GM23338 (cell line): ENCODE data around the gene ADAMTS9.

- PRO-cap: no peak
- RAMPAGE, long total RNA: no peak
Observed at GRCh38 chr3:64642283-64642892, 45.4 kb downstream of the ADAMTS9 start.

DNA sequence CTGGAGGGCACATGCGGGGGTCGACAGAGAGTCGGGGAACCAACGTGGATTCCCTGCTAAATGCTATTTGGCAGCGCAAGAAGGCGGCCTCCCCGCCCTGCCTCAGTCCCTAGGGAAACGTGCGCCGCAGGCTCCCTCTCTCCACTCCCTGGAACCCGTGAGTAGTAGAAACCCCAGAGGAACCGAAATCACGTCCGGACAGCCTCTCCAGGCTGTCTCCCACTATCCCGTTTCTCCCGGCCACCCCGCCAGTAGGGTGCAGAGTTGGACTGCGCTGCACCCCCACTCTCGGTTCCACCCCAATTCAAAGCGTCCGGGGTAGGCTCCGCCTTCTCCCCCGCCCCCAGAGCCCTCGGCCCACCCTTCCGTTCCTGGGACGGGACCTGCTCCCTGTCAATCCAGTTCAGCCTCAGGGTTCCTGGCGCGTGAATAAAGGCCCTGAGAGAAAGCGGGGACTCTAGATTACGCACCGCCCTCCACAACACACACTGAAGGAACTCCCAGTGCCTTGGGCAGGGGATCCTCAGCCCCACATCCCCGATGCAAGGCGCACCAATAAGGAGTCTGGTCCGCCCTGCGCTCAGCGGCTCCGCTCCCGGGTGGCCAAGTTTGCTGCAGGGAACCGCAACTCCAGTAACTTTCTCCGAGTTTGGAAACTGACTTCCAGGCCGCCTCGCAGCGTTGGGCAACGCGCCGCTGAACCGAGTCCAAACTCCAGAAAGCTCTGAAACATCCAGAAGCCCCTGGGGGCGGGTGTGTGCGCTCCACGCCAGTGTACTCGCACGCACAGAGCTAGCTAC lies 2.0 kb downstream of the ADAMTS9 start:
- PRO-cap: bidirectional peak, plus-strand start at position 460 of the sequence, minus-strand start at position 273 of the sequence
- RAMPAGE, long total RNA: no peak

- PRO-cap: bidirectional peak, plus-strand start at chr3:64687934, minus-strand start at chr3:64687823; bidirectional peak, plus-strand start at chr3:64688188, minus-strand start at chr3:64688000
- RAMPAGE, long total RNA: no peak
Observed at GRCh38 chr3:64687289-64688533, at the start of gene ADAMTS9. Gene ADAMTS9 (minus strand): TSS chr3:64688000.

GRCh38 chr3:64813524-64814188 lies 125.9 kb upstream of the ADAMTS9 start:
- PRO-cap: no peak
- RAMPAGE, long total RNA: no peak

DNA sequence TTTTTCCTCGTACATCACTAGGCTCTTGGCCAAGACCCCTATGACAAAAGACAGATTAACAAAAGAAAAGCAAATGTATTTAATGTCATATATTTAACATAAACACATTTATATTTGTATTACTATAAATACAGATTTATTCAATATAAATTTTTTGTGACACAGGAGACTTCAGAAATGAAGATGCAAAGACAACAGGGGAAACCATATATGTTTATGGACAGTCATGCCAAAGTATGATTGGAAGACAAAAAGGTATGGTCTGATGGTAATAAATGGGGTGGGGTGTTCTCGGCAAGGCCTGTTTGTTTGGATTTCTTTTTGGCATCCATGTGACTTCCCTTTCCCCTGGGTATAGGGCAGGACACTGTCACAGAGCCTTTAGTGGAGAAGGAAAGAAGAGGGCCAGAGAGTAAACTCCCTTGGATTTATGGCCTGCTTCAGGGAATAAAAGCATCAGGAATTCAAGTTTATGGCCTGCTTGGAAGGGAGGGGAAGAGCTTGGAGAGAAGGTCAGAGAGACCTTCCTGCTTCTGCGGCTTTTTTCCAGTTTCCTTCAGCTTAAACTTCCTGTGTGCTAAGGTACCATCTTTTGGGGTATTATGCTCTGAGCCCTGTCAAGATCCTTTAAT lies 179.3 kb upstream of the ADAMTS9 start:
- PRO-cap: no peak
- RAMPAGE, long total RNA: no peak

DNA sequence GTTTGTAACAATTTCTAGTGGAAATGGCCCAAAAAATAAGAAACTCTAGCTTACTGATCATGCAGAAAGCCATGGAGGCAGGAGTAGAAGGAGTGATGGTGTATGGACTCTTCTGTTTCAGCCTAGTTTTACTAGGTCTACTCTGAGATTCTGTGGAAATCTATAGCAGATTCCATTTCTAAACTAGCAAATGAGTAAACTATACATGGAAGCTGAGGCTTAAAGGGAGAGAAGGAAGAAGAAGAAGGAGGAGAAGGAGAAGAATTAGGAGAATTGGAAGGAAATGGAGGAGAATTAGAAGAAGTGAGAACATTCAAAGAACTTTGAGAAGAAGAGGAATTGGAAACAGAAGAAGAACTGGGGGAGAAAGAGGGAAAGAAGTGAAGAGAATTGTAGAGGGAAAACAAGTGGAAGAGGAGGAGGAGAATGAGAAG lies 195.6 kb upstream of the ADAMTS9 start:
- PRO-cap: no peak
- RAMPAGE, long total RNA: no peak

GRCh38 chr3:64910086-64910600 lies 222.3 kb upstream of the ADAMTS9 start:
- PRO-cap: unidirectional peak, minus-strand start at chr3:64910252
- RAMPAGE, long total RNA: no peak

- PRO-cap: no peak
- RAMPAGE, long total RNA: no peak
Observed at GRCh38 chr3:64956882-64957446, 269.2 kb upstream of the ADAMTS9 start.

DNA sequence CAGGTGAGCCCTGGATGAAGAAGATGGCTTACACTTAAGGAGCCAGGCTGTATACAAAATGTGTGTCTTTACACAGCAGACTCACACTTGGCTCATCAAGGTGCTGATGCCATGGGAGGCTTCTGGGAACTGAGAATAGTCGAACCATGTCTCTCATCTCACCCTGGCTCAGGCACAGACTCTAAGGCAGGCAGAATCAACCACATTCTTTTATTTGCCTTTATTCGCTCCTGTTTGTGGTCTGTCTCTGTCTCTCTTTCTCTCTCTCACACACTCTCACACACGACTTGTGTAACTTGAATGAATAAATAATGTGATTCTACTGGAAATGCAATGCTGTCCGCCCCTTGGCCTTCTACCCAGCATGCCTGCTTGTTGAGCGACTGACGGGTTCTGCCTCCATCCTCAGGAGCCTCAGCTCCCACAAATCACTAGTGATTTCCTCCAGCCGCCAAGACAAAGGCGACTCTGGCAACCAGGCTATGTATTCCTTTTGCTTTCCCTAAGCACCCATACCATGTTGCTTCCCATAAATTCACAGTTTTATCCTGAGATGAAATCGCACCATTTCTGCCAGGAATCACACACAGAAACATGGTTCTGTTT lies 460.9 kb downstream of the MAGI1 start:
- PRO-cap: no peak
- RAMPAGE, long total RNA: no peak

- PRO-cap: bidirectional peak, plus-strand start at chr3:65597555, minus-strand start at chr3:65597909; bidirectional peak, plus-strand start at chr3:65598339, minus-strand start at chr3:65598243
- RAMPAGE, long total RNA: no peak
Observed at GRCh38 chr3:65597763-65598594, 440.7 kb downstream of the MAGI1 start.

- PRO-cap: no peak
- RAMPAGE, long total RNA: no peak
Observed at GRCh38 chr3:65880727-65881363, 157.9 kb downstream of the MAGI1 start.

- PRO-cap: bidirectional peak, plus-strand start at chr3:65902352, minus-strand start at chr3:65902348; bidirectional peak, plus-strand start at chr3:65902548, minus-strand start at chr3:65902446; bidirectional peak, plus-strand start at chr3:65902766, minus-strand start at chr3:65902668
- RAMPAGE, long total RNA: no peak
Observed at GRCh38 chr3:65902092-65903062, 136.3 kb downstream of the MAGI1 start.

DNA sequence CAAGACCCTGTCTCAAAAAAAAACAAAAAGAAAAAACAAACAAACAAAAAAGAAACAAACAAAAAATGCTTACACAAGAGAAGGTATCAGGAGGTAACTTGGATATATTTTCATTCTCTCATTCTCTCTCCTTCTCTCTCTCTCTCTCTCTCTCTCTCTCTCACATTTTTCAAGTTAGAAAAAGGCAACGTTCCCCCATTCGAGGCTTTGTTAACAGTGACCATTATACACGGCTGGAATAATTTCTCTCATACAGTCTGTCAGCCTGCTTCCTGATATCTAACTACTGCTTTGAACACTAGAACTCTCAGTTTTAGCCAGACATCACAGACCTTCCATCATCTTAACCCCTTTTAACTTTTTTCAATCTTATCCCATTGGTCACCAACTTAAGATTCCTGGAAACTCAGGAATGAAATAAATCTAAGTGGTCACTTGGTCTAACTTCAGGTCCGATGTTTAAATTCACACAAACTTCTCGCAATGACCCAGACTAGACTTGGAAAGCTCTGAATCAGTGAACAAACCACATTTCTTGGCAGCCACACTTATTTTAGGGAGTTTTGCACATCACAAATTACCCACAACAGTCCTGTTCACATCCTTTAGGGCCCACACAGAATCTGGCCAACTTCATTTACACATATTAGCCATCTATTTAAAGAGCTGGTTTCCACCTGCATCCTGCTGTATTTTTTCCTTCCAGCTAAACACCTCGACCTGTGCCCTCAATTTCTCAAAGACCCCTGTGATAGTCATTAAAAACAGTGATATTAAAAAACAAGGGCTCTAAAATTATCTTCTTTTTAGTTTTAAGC lies 119.0 kb downstream of the MAGI1 start:
- PRO-cap: no peak
- RAMPAGE, long total RNA: no peak

DNA sequence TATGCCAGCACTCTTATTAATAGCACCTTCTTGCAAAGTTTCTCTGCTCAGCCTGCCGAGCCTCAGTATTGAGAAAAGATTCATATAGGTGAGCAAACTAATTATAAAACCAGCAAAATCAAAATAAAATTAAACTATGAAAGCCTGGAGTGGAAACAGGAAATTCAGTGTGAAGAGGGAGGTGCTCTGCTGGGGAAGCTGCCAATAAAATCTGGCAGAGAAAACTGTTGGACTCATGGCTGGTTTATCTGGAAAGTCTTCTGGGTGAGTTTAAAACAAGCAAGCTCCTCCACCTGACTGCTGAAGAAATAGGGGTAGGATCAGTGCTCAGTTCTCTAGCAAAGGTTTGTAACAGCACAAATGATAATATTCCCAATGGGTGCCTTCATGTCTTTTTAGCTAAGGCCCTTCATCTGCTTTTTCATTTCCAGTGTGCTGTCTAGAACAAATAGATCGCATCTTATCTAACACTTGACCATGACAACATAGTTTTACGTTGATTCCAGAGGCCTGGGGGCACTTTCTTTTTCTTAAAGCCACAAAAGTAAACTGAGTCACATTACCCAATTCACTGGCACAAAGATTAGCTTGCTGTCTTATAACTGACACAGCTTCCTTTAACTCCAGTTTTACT lies 50.1 kb downstream of the LRIG1 start:
- PRO-cap: no peak
- RAMPAGE, long total RNA: no peak

GRCh38 chr3:66453967-66454532 lies 46.8 kb downstream of the LRIG1 start:
- PRO-cap: no peak
- RAMPAGE, long total RNA: no peak

- PRO-cap: no peak
- RAMPAGE, long total RNA: no peak
Observed at GRCh38 chr3:66477189-66478266, 23.3 kb downstream of the LRIG1 start.

- PRO-cap: no peak
- RAMPAGE, long total RNA: no peak
Observed at GRCh38 chr3:66505263-66505882, 4.6 kb upstream of the LRIG1 start.

GRCh38 chr3:66972225-66972532 lies 25.9 kb upstream of the KBTBD8 start:
- PRO-cap: no peak
- RAMPAGE, long total RNA: no peak

DNA sequence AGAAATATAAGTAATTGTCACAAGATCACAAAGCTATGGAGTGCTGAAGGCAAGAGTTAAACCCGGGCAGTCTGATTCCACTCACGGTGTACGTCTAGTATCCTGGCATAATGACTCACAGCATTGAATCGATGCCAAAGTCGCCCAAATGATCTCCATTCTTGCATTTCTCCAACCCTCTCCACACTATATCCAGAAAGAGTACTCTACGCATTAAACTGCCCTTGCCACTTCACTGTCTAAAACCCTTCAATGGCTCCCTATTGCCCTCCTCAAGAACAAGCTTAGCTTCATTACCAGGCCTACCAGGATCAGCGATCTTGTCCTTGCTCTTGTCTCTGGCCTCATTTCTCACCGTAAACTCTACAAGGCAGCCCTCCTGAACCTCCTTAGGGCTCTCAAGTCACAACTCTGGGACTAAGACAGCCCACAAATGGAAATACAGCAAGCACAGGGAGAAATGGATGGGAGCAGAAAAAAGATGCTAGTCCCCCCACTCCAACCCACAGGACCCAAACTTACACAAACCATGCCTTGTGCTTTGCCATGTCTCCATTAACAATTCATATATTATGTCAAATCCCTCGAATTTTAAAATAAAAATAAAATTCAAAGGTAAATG lies 7.6 kb downstream of the SUCLG2 start:
- PRO-cap: no peak
- RAMPAGE, long total RNA: no peak

DNA sequence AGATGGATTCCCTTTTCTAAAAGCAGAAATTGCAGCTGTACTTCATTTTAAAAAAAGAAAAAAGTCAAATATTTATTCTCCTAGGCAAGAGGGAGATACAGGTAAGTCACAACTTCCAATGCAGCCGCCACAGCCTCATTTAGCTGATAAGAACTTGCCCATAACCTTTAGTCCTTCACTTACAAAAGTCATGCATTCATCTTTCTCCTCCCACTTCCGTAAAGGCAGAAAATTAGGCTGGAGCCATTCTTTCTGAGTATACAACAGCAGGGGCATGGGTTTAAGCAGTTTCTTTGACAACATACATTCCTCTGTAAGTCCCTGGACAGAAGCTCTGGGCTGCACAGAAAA lies 4.3 kb downstream of the SUCLG2 start:
- PRO-cap: no peak
- RAMPAGE, long total RNA: no peak